ENCODE measurements around the genes SMAD7 and C18orf32.

GRCh38 chr18:48548408-48549039 is 9.7 kb downstream of the CTIF start:
- PRO-cap, 2 experiments, result no peak in any of the 2 experiments

- PRO-cap, 2 experiments, result no peak in any of the 2 experiments
These were observed 188.8 kb downstream of the CTIF start for GRCh38 chr18:48727502-48728197.

DNA sequence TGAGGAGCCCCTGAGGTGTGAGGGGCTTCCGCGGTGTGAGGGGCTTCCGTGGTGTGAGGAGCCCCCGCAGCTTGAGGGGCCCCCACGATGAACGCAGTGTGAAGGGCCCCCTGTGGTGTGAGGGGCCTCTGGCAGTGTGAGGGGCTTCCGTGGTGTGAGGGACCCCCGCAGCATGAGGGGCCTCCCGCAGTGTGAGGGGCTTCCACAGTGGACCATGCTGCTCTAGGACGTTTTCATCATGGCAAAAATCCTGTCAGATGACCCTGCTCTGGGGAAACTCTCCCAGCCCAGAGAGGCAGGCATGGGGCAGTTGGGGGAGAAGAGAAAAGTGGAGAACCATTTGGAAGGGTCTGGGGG is 191.8 kb downstream of the CTIF start:
- PRO-cap, 2 experiments, result no peak in any of the 2 experiments

GRCh38 chr18:48742803-48743511 is 204.1 kb downstream of the CTIF start:
- PRO-cap, 2 experiments, result no peak in any of the 2 experiments

DNA sequence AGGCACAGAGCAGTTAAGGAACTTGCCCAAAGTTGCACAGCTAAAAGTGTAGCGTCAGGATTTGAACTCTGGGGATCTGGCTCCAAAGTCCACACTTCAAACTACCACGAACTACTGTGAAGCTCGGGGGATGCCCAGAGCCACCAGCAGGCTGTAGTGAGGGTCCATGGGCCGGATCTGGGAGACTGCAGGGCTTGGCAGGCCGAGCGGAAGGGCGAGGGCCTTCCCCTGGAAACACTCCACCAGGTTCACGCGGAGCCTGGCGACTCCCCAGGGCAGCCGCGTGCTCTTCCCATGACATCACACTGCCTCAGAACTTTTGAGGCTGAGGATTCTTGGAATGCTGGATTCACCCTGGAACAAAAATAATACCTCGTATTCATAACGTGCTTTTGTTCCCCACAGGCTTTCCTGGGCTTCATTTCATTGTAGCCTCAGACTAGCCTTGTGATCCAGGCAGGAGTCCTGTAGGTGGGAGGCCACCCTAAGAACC is 201.0 kb downstream of the SMAD7 start:
- PRO-cap, 2 experiments, result no peak in any of the 2 experiments

DNA sequence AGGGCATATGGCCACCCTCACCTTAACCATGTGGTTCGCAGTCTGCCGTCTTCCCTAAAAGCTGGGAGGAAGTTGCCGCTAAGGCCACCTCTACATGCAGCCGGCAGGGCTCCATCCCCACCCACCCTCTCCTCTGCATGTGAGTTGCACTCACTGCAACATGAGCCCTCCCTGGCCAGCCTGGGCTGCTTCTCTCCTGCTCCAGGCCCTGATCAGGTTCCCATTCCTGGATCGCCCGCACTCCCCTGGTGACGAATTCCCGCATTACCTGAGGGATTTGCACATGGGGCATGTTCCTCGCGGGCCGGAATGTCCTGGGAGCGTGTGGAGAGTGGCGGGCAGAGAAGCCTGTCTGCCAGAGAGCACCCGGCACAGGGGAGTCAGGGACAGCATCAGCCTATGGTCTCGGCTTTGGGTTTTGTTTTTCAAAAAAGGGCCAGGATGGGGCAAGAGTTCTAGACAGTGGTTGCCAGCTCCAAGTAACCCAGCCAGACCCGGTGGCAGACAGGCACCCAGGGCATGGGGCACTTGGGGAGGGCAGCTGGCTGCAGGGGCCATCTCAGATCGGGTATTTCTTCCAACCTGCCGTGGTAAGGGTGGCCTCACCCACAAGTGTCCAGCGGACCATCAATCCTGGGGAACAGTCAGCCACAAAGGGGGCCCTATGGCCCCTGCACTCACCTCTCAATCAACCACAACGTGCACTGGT is 187.8 kb downstream of the SMAD7 start:
- PRO-cap, 2 experiments, result no peak in any of the 2 experiments

GRCh38 chr18:48779942-48780825 is 170.6 kb downstream of the SMAD7 start:
- PRO-cap, 2 experiments, result no peak in any of the 2 experiments

DNA sequence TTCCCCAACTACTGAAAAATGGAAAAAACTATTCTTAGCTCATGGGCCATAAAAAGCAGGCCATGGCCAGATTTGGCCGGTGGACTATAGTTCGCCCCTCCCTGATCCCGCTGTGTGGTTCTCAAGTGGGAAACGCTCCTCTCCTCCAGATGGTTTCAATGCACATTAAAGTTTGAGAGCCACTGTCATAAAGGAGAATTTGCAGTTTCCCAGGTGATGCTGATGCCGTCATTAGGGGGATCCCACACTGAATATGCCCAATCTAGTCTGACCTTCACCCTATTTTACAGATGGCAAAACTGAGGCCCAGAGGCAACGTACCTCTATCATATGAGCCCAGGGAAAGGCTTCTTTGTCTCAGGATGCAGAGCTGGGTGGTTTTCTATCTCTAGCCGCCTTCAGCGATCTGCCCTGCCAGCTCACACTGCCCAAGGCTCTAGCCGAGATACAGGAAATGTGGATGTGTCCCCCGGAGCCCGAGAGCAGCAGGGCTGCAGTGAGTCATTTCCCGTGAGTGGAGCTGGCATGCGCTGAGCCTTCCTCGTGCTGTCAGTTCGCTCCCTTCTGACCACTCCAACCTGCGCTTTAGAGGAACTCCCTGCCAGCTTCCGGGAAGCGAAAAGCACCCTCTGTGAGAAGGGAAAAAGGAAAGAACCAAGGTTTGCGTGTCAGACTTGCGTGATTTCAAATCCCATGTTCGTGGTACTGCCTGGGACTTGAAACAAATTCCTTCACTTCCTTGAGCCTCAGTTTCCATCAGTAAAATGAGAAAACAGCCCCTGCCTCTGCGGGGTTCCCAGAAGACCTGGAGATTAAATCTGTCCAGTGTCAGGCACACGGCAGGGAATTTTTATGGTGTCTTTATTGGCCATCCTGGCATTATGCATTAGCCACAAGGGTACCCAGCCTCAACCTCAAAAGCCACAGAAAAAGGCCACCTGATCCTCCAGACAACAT is 116.1 kb downstream of the SMAD7 start:
- PRO-cap, 2 experiments, result peak in 1 of 2 experiments; most common plus-strand start position 634 of the sequence (in 1); most common minus-strand start position 438 of the sequence (in 1)

GRCh38 chr18:48837170-48837539 is 113.6 kb downstream of the SMAD7 start:
- PRO-cap, 2 experiments, result no peak in any of the 2 experiments

DNA sequence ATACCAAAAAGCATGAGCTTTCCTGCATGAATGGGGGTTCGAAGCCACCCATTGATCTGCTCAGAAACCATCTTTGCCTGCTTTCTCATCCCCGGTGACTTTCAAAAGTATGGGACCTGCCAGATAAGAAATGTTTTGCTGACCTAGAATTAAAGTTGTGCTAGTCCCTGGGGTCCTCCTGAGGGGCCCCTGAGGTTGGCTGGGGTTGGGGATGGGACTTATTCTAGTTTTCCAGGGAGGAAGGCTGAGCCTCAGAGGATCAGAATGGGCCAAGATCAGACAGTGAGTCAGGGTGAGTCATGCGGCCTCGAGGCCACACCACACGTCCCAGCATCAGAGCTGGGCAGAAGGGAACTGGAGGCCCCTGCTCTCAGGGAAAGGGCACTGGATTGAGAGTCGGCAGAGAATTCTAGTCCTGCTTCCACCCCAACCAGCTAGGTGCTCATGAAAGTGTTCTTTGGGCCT is 77.5 kb downstream of the SMAD7 start:
- PRO-cap, 2 experiments, result no peak in any of the 2 experiments

- PRO-cap, 2 experiments, result no peak in any of the 2 experiments
These were observed 28.0 kb downstream of the SMAD7 start for GRCh38 chr18:48922519-48923322.

GRCh38 chr18:48949706-48950653 is 785 bp downstream of the SMAD7 start:
- PRO-cap, 2 experiments, result peak in 1 of 2 experiments; most common plus-strand start chr18:48950025 (in 1); most common minus-strand start chr18:48949944 (in 1)

DNA sequence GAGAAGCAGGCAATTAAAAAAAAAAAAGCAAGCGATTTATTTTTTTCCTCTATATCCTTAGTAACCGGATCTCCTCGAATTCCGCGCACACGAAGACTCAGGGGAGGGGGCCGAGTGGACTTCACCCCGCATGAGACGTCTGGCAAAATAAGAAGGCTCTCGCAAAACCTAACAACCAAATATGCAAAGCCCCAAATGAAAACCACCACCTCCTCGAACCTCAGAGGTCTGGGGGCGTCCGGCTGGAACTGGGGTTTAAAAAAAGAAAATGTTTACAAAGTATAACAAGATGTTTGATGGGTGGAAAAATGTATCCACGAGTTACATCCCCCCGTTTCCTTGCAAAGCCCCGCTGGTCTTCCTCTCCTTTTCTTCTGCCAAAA is at the start of gene SMAD7:
TSS of gene SMAD7 (minus strand) at position 14 of the 383 bp plus-strand sequence.
- PRO-cap, 2 experiments, result no peak in any of the 2 experiments

DNA sequence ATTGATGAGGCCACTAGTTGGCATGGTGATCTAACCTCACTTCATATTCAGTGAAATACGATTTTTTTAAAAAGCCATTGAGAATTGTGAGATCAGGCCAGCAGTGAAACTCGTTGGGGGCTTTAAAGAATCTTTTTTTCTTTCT is 2.3 kb upstream of the SMAD7 start:
- PRO-cap, 2 experiments, result no peak in any of the 2 experiments

- PRO-cap, 2 experiments, result no peak in any of the 2 experiments
These were observed 4.7 kb upstream of the SMAD7 start for GRCh38 chr18:48955093-48956293.

GRCh38 chr18:48975172-48975649 is 24.4 kb upstream of the SMAD7 start:
- PRO-cap, 2 experiments, result no peak in any of the 2 experiments

GRCh38 chr18:49031458-49032194 is 80.9 kb upstream of the SMAD7 start:
- PRO-cap, 2 experiments, result no peak in any of the 2 experiments

DNA sequence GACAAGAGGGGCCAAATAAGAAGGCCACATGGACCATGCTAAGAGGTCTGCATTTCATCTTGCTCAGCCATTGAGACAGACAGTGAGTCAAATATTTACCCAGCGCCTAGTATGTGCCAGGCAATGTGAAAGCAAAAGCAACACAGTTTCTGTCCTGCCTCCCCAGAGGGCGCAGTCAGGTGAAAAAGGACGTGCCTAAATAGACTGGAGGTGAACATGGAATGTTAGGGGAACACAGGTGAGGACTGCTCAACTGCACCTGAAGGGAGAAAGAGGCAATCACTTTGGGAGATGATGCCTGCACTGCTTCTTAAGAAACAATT is 218.2 kb upstream of the SMAD7 start:
- PRO-cap, 2 experiments, result no peak in any of the 2 experiments

DNA sequence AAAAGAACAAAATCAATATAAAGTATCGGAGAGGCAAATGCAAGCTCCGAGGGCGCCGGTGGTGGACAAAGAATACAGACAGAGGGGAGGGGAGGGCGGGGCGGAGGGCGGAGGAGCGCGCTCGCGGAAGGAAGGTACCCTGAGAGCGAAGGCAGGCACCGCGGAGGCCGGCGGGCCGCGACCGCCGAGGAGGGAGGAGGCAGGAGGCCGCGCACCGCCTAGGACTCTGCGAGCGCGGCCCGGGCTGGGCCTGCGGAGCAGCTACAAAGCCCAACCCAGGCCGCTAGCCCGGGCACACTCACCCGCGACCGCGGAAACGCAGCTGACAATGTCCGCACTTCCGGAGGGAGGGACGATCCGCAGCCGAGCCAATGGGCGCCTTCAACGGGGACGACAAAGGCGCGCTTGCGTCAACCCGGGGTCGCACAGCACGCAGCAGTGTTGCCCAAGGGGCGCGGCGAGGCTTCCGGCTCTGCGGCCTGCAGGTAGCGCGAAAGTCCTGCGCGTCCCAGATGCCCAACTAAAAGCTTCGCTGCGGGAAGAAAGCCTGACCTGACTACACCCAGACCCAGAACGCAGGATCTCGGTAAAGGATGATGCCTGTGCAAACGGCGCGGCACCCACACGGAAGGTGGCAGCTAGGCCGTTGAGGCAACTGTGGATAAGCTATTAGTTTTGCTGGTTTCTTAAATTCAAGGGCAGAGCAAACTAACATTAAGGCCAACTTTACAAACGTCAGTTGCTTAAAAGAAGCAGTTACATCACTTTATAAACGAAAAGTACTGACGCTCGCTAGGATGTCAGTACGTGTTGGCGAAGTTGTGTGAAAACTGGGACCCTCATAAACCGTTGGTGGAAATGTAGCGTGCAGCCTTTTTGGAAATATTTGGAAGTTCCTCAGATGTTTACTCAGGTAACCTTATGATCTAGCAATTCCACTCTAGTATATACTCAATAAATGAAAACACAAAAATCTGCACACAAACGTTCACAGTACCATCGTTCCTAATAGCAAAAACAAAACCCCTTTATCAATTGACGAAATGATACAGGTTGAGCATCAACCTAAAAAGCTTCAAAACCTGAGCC is at the start of gene C18orf32:
TSS of gene C18orf32 (minus strand) at position 330 of the 1,089 bp plus-strand sequence.
- PRO-cap, 2 experiments, result peak in 1 of 2 experiments; most common plus-strand start position 167 of the sequence (in 1); most common minus-strand start position 74 of the sequence (in 1)

DNA sequence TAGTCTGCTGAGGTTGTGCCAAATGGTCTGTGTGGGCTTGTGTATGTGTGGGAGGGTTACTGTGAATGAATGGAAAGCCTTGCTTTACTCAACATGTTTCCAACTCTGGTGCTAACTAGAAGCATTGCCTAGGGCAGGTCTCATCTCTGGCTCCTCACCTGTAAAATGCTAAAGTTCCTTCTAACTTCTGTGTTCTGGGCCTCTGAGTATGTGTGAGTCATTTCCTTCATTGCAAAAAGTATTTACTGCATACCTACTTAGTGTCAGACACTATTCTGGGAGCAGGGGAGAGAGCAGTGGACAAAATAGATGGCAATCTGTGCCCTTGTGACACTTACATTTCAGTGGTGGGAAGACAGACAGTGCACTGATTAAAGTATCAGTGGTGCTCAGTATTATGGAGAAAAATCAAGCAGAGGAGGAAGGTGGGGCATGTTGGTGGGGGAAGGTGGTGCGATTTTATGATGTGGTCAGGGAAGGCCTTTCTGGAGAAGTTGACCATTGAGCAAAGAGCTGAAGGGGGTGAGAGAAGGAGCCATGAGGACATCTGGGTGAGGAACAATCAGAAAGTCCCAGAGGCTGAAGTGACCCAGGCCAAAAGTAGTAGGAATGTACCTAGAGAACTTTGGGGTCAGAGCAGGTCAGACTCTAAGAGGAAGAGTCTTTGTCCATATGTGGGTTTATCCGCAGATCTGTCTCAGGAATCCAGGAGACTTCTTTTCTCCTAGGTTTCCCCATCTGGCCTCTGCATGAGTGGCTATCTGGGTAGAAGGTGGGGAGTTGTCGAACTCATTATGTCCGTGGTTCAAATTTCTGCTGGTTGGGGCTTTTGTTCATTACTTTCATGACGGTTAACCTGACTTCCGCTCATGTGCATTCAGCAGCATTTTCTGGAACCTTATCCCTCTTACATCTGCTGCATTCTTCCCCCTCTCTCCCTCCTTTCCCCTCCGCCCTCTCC is 1.6 kb downstream of the LIPG start:
- PRO-cap, 2 experiments, result no peak in any of the 2 experiments